SK-MEL-5 (cell line): Measurements from ENCODE around the gene POMZP3.

DNA sequence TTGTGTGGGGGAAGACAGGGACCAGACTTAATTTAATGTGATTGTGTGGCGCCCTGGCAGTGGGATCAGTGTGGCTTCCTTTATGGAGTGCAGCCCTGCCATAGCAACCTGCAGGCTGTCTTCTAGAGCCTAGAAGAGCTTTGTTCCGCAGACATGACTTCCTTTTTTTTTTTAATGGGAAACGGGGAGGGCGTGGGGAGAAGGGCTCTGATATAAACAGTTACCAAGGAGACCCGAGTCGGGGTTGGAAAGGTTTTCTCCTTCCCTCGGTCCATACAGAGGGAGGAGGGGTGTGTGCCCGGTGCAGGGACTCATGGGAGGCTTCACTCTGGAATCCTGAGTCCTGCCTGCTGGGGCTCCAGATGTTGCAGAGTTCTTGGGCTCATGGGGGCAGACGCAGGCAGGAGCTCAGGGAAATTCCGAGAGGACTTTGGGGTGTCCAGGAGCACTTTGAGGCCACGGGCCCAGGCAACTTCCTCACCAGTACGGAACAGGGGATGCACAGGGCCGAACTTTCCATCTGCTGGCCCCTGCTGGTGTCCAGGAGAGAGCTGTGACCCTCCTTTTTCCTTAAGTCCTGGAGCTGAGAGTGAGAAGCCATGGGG is 26.8 kb downstream of the TMEM120A start:
RAMPAGE:
- cytosol, long total RNA = no peak
- long total RNA = no peak
- nucleus, long total RNA = no peak

DNA sequence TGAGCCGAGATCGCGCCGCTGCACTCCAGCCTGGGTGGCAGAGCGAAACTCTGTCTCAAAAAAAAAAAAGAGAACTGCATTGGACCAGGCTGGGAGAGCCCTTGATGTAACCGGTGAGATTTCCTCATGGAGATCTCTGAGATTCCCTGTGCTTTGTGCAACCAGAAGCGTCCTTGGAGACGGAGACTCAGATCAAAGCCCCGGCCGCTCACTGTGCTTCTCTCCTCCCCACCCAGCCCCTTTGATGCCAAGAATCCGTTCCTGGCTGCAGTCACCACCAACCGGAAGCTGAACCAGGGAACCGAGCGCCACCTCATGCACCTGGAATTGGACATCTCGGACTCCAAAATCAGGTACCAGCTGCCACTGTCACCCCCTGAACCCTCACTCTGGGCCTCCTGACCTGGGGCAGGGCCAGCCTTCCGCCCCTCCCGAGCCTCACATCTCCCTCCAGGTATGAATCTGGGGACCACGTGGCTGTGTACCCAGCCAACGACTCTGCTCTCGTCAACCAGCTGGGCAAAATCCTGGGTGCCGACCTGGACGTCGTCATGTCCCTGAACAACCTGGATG is 11.0 kb downstream of the TMEM120A start:
RAMPAGE:
- cytosol, long total RNA = no peak
- long total RNA = no peak
- nucleus, long total RNA = no peak

DNA sequence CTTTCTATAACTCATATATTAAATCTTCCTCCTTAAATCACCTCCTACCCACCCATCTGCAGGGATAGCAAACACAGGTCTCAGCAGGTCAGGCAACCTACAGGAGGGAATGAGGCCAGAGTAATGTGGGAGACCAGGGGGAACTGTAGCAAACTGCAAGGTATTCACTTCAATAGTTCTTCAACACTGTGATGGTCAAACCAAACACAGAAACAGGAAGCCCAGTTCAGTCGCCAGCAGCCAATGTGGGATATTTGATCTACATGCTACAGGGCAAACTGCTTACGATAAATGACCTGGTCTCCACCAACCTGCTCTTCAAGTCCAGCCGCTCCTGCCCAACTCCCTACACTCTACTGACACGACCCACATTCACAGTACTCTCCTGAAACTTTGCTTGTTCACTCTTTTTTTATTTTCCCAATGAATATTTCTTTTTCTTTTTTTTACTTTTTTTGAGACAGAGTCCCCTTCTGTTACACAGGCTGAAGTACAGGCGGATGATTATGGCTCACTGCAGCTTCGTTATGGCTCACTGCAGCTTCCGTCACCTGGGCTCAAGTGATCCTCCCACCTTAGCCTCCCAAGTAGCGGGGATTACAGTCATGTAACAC is 42.0 kb downstream of the MDH2 start:
RAMPAGE:
- cytosol, long total RNA = no peak
- long total RNA = no peak
- nucleus, long total RNA = no peak

RAMPAGE:
- cytosol, long total RNA = no peak
- long total RNA = no peak
- nucleus, long total RNA = no peak
These were observed 42.5 kb upstream of the HSPB1 start for GRCh38 chr7:76259780-76260538.

DNA sequence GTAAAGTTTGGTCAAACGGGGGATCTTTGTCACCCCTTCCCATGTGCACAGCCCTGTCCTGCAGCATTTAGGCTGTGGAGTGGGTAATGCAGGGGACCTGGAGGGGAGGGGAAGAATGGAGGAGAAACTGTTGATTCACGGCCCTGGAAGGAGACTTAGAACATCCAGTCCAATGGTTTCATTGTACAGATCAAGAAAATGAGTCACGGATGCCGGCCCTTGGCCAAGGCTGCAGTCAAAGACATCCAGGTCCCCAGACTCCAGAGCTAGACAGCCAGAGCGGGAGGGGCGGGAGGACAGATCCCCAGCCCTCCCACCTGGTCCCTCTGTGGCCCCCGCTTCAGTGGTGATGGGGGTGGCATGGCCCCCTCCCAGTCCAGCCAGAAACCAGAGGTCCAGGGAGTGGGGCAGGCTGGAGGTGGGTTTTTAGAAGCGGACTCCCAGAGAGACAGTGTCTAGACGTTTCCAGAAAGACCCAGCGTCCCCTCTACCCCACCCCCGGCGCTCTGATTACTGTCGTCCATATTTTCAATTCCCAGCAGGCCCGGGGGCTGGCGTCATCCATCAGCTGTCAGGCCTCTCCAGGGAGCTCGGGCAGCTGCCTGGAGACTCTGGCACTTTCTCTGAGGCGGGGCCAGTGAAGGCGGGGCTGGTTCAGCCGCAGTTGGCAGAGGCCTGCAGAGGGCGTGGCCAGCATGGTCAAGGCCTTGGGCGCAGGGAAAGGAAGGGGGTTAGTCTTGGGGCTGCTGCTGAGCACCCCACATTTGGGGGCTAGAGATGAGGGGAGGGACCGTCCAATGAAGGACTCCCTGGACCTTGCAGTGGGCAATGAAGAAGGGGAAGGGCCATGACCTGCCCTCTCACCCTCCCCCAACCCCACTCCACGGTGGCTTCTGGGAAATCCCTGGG is 8.0 kb upstream of the HSPB1 start:
RAMPAGE:
- cytosol, long total RNA = no peak
- long total RNA = no peak
- nucleus, long total RNA = no peak

DNA sequence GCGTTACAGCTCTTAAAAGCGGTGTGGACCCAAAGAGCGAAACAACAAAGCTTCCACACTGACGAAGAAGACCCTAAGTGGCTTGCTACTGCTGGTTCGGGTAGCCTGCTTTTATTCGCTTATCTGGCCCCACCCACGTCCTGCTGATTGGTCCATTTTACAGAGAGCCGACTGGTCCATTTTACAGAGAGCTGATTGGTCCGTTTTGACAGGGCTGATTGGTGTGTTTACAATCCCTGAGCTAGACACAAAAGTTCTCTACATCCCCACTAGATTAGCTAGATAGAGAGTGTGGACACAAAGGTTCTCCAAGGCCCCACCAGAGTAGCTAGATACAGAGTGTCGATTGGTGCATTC is 6.4 kb downstream of the HSPB1 start:
RAMPAGE:
- cytosol, long total RNA = no peak
- long total RNA = no peak
- nucleus, long total RNA = no peak

RAMPAGE:
- cytosol, long total RNA = no peak
- long total RNA = no peak
- nucleus, long total RNA = no peak
These were observed 24.6 kb downstream of the HSPB1 start for GRCh38 chr7:76326663-76327937.

DNA sequence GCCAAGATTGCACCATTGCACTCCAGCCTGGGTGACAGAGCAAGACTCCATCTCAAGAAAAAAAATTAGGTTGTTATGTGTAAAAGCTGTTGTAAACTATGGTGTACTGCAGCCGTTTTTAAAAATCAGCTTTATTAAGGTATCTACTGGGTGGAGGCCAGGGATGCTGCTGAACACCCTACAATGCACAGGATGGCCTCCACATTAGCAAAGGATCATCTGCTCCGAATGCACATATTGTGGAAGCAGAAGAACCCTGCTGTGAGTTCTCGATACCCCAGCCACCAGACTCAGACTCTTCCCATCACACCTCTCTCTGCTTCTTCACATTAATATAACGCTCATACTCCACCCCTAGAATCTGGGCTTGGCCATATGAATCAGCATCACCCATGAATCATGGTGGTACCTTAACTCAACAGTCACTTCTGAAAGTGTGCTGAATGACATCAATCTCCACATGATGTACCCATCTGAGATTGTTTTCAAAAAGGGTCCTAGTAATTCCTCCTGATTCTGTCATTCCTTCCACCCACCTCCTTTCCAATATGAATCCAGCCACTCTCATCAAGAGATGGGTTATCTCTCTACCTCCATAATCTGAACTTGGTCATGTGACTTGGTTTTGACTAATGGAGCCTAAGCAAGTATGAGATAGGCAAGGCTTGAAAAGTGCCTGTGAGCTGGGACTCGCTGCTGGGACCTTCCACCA is 15.6 kb downstream of the YWHAG start:
RAMPAGE:
- cytosol, long total RNA = no peak
- long total RNA = no peak
- nucleus, long total RNA = no peak

DNA sequence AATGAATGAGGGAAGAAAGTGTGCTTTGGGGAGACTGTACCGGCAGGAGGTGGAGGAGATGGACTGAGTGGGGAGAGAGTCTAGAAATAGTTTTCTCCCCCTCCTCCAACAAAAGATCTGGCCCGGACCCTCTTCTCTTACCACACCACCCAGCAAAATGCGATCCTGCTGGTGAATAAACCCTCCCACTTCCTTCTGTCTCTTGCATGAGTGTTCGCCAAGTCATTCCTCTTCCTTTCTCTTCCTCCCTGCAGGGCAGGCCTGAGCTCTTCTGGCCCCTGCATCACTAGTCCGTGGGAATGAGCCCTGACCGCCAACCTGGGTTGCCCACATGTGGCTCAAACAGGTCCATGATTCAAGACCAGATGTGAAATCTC is 5.2 kb upstream of the YWHAG start:
RAMPAGE:
- cytosol, long total RNA = no peak
- long total RNA = no peak
- nucleus, long total RNA = no peak

DNA sequence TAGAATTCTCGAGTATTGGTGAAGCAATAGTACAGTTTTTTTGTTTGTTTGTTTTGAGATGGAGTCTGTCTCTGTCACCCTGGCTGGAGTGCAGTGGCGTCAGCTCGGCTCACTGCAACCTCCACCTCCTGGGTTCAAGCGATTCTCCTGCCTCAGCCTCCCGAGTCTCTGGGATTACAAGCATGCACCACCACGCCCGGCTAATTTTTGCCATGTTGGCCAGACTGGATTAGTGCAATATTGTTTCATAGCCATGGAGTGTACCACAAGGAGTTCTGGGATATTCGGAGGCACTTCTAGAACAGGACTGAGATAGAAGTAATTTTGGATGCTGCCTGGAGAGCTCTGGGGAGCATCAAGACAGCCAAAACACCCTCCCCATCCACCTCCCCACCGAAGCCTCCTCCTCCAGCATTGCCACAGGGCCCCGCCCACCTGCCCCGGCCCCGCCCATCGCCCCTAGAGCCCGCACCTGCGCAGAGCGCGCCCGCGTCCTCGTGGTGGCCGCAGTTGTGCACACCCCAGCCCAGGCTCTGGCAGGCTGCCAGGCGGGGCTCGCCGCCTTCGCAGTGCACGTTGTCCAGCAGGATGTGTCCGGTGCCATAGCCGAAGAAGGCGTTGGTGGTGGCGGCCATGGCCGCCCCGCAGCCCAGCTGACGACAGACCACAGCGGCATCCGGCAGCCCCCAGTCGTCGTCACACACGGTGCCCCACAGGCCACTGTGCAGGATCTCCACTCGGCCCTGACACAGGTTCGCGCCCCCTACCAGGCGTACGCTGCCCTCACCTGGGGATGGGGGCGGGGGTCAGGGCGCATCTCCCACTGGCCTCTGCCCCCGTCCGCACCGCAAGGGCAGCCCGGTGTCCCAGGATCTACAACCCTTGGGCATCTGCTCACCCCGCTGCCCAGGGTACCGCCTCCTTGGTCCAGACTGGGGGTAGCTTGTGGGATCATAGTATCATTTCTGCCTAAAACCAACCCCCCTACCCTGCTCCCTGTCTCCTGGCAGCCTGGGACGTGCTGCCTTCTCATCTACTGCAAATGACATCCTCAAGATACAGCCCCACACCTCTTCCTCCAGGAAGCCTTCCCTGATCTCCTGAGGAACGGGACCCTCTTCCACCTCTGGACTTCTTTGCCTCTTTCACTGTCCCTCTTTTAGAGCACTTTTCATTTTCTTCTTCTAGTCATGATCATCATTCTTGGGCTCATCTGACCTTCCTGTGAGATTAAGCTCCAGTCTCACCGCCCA is 12.0 kb downstream of the SSC4D start:
RAMPAGE:
- cytosol, long total RNA = start-site peak on the plus strand centred at position 485 of the sequence, 28 bp wide, 22 and 18 reads in 2 replicates
- long total RNA = no peak
- nucleus, long total RNA = start-site peak on the plus strand centred at position 521 of the sequence, 100 bp wide, 36 and 19 reads in 2 replicates

DNA sequence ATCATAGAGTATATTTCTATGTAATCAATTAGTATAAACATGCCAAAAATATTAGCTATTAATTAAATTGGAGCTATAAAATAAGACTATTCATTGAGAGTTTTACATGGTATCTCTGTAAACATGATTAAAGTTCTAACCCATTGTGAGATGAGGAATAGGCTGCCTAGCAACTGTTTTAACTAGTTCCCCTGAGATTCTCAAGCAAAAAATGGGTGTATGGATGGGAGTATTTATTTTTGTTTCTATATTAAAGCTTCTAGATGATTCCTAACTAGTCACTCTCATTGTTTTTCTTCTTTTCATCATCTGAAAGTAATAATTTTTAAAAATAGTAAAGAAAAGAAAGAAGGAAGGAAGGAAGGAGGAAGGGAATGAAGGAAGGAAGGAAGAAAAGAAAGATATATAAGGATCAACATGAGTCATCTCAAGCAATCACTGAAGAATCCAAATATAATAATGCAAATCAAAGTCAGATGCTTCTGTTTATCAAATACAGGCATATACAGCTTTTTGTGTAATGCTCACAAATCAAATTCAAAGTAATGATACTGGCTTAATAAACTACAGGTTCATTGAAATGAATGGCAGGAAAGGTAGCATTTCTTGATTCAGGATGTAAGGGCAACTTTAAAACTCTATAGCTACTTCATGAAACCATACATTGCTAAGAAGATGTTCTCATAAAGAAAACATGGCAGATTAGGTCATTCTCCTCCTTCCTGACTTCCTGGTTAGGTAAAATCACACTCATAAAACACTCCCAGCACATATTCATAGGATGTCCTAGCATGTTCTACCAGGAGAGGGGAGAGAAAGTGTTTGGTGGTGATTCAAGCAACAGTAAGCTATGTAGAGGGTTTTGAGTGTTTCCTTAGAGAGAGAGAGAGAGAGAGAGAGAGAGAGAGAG is 36.6 kb upstream of the SPDYE16 start:
RAMPAGE:
- cytosol, long total RNA = no peak
- long total RNA = no peak
- nucleus, long total RNA = no peak

GRCh38 chr7:76623660-76624260 is 3.3 kb downstream of the POMZP3 start:
RAMPAGE:
- cytosol, long total RNA = no peak
- long total RNA = no peak
- nucleus, long total RNA = no peak

GRCh38 chr7:76627112-76628243 is at the start of gene POMZP3:
Gene POMZP3, minus strand, starts transcription at chr7:76627279.
RAMPAGE:
- cytosol, long total RNA = no peak
- long total RNA = no peak
- nucleus, long total RNA = no peak

GRCh38 chr7:76839243-76839819 is 192.8 kb downstream of the SPDYE17 start:
RAMPAGE:
- cytosol, long total RNA = no peak
- long total RNA = no peak
- nucleus, long total RNA = no peak

GRCh38 chr7:77225465-77226188 is 26.0 kb upstream of the FGL2 start:
RAMPAGE:
- cytosol, long total RNA = no peak
- long total RNA = no peak
- nucleus, long total RNA = no peak

DNA sequence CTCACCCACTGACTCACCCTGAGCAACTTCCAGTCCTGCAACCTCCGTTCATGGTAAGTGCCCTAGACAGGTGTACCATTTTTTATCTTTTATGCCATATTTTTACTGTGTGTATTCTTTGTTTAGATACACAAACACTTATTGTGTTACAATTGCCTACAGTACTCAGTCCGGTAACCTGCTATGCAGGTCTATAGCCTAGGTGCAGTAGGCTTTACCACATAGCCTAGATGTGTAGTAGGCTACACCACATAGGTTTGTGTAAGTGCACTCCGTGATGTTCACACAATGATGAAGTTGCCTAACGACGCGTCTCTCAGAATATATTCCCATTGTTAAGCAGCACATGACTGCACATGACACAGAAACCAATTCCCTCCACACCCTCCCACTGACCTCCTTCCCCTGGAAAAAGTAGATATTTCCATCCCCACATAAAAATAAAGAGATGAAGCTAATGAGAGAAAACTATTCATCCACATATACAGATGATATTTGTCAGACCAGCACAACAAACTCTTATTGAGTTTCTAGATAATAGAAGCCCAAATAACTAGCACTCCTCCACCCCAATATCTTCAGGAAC is 44.9 kb upstream of the FGL2 start:
RAMPAGE:
- cytosol, long total RNA = no peak
- long total RNA = no peak
- nucleus, long total RNA = no peak

DNA sequence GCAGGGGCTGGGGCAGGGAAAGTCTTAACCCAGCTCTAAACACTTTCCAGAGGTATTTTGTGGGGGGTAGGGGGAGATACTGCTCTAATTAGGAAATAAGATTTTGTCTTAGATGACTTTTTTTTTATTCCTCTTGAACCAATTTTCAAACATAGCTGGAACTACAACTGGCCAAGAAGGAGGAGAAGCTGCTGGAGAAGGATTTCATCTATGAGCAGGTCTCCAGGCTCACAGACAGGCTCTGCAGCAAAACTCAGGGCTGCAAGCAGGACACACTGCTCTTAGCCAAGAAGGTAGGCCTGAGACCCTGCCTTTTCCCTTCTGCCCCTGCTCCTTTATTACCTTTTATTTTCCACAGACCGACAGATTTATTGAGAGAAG is 87.7 kb upstream of the FGL2 start:
RAMPAGE:
- cytosol, long total RNA = no peak
- long total RNA = no peak
- nucleus, long total RNA = no peak

DNA sequence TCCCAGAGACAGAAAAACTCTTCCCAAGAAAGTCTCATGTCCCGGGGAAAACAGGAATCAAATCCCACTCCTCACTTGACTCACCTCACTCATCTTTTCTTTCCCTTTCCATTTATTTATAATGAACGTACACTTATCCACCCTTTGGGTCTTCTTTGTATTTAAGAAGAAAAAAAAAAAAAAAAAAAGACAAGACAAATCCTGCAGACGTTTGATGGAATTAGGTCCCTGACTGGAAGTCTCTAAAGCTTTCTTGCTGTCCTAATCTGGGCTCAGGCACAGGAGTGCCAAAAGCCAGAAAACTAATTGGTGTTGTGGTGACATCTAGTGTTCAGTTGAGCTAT is 84.5 kb downstream of the GSAP start:
RAMPAGE:
- cytosol, long total RNA = no peak
- long total RNA = no peak
- nucleus, long total RNA = no peak

GRCh38 chr7:77427779-77428530 is 11.8 kb upstream of the GSAP start:
RAMPAGE:
- cytosol, long total RNA = no peak
- long total RNA = no peak
- nucleus, long total RNA = no peak

RAMPAGE:
- cytosol, long total RNA = no peak
- long total RNA = no peak
- nucleus, long total RNA = no peak
These were observed 615 bp upstream of the PTPN12 start for GRCh38 chr7:77536382-77536978.